Astrocyte (in vitro differentiated cells and primary cell): ENCODE measurements around a stretch of chr14.

- PRO-cap, result no peak
- RRBS, 2 experiments, result no CpG with 5 or more reads among the region's 4 CpGs
Observed at GRCh38 chr14:71918786-71919314, 13.4 kb upstream of the RGS6 start.

DNA sequence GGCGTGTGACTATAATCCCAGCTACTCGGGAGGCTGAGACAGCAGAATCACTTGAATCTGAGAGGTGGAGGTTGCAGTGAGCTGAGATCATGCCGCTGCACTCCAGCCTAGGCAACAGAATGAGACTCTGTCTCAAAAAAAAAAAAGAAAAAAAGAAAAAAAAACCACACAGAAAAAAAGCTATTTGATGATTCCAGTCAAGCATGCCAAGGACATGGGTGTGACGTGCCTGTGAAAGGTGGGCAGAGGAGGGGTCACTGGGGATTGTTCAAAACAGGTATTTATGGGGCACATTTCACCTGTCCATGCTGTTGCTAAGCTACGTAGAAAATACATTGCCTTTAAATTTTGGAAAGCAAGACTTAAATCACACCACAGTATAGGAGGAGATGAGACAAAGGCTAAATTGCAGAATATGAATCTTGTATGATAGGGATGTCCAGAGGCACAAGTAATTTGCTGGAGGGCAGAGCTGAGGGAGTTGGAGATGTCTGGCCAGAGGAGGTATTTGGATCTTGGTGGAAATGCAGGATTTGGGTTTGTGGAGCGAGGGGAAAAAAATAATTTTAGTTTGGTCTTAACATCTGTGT lies 416.1 kb downstream of the DPF3 start:
- PRO-cap, result no peak
- RRBS, 2 experiments, result no CpG with 5 or more reads among the region's 6 CpGs

GRCh38 chr14:73083607-73083908 lies 25.2 kb downstream of the RBM25 start:
- PRO-cap, result no peak

DNA sequence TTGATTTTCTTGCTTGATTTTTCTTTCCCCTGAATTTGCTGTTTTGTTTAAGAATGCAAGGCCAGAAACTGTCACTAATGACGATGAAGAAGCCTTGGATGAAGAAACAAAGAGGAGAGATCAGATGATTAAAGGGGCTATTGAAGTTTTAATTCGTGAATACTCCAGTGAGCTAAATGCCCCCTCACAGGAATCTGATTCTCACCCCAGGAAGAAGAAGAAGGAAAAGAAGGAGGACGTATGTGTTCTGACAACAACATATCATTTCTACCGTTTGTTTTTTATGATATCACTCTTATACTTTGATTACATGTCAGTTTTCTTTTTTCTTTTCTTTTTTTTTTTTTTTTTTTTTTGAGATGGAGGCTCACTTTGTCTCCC lies 38.5 kb downstream of the RBM25 start:
- PRO-cap, result no peak
- RRBS, 2 experiments, result no CpG with 5 or more reads among the region's 4 CpGs

DNA sequence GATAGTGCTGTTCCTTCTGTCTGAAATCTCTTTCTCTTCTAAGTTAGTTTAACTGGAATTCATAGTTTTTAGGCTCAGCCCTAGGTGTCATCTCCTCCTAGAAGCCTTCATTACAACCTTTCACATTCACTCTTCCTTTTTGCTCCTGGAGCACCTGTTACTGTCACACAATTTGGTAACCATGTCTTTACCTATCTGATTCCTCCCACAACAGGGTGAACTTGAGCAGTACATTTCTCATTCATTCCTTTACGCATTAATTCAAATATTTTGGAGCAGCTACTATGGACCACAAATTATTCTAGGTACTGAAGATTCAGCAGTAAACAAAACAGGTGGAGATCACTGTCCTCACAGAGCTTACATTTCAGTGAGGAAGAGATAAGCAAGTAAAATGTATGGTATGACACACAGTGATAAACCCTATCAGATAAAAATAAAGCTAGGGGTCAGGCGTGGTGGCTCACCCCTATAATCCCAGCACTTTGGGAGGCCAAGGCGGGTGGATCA lies 69.3 kb downstream of the PAPLN start:
- PRO-cap, result no peak
- RRBS, 2 experiments, result no CpG with 5 or more reads among the region's 3 CpGs

- PRO-cap, result no peak
- RRBS, 2 experiments, result no CpG with 5 or more reads among the region's 18 CpGs
Observed at GRCh38 chr14:73722496-73723252, 8.5 kb upstream of the PNMA1 start.

GRCh38 chr14:73739173-73739994 lies 20.7 kb downstream of the MIDEAS start:
- PRO-cap, result no peak
- RRBS, 2 experiments, result no CpG with 5 or more reads among the region's 24 CpGs

DNA sequence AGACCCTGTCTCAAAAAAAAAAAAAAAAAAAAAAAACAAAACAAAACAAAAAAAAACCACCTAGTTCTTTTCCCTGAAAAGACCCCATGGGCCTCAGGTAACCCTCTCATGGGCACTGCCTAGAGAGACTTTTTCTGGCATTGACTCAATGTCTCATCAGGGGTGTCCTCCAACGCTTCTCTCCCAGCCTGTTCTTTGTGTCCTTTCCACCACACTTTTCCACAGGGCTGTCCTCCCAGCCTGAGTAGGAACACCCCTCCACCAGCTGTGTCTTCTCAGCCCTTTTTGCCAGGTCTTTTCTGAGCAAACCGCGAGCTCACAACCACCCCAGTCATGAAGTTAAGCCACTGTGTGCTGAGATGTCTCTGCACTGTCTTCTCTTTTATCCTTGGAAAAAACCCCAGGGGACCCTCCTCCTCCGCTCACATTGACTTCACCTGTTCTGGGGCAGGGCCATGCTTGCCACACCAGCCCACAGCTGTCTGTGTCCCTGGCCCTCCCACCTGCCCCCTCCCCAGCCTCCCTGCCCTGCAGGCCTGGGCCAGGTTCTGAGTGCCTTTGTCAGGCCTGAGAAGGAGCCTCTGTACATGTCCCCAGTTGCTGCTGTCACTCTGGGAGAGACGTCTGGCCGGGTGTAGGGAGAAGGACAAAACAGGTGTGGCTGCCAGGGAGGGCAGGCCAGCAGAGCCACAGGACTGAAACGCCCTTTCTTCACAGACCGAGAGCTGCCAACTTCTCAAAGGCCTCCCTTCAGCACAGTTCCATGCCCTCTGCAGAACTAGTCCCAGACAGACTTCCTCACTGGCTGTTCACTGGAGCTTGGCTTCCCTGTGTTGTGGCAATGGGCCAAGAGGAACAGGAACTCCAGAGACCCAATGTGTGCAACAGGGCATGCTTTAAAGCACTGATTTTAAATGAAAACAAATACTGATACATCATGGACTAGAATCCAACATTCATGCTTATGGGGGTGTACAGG lies 4.5 kb upstream of the MIDEAS start:
- PRO-cap, result no peak
- RRBS, 2 experiments, result no CpG with 5 or more reads among the region's 8 CpGs

GRCh38 chr14:73787602-73788456 lies 27.7 kb upstream of the MIDEAS start:
- PRO-cap, result bidirectional peak, plus-strand start at chr14:73787940, minus-strand start at chr14:73787903
- RRBS, 2 experiments, result no CpG with 5 or more reads among the region's 15 CpGs

DNA sequence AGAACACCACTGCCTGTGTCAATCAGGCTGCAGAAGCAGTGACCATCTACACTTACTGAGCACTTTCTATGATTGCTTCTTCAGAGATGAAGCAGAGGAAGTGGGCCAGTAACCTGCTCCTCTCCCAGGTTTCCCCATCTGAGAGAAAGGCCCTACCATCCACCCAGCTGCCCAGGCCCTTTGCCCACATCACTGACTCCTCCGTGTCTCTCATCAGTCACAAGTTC lies 7.0 kb downstream of the FAM161B start:
- PRO-cap, result no peak
- RRBS, 2 experiments, result no CpG with 5 or more reads among the region's 1 CpG

DNA sequence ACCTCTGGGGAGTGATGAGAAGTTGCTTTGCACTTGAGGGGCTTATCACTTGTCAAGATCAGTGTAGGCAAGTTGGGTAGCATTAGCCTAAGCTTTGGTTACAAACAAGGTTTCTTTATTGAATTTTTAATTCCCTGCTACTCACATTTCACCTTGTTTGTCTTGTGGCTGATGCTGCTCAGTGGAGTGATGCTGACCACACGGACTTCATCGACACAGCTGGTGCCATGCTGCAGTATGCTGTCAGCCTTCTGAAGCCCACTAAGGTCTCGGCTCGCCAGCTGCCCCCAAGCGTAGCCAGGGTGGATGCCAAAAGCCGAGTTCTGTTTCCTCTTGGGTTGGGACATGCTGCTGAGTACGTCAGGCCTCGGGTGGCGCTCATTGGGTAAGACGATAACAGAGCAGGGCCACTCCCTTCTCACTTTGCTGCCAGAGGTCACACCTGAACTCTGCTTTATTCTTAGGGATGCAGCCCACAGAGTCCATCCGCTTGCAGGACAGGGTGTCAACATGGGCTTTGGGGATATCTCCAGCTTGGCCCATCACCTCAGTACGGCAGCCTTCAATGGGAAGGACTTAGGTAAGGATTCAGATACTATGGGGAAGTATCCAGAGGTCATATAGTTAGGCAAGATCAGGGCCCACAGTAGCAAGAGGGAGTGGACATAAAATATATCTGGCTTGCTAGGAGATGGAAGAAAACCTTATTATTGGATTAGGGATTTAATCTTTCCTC lies 11.1 kb downstream of the COQ6 start:
- PRO-cap, result no peak
- RRBS, 2 experiments, result no CpG with 5 or more reads among the region's 12 CpGs

- PRO-cap, result no peak
- RRBS, 2 experiments, result no CpG with 5 or more reads among the region's 10 CpGs
Observed at GRCh38 chr14:73976047-73976678, 26.1 kb downstream of the COQ6 start.

- PRO-cap, result no peak
- RRBS, 2 experiments, result no CpG with 5 or more reads among the region's 1 CpG
Observed at GRCh38 chr14:74127767-74128304, 43.1 kb downstream of the LIN52 start.

GRCh38 chr14:74283448-74283734 lies 19.3 kb downstream of the ABCD4 start:
- PRO-cap, result no peak
- RRBS, 2 experiments, result no CpG with 5 or more reads among the region's 5 CpGs

DNA sequence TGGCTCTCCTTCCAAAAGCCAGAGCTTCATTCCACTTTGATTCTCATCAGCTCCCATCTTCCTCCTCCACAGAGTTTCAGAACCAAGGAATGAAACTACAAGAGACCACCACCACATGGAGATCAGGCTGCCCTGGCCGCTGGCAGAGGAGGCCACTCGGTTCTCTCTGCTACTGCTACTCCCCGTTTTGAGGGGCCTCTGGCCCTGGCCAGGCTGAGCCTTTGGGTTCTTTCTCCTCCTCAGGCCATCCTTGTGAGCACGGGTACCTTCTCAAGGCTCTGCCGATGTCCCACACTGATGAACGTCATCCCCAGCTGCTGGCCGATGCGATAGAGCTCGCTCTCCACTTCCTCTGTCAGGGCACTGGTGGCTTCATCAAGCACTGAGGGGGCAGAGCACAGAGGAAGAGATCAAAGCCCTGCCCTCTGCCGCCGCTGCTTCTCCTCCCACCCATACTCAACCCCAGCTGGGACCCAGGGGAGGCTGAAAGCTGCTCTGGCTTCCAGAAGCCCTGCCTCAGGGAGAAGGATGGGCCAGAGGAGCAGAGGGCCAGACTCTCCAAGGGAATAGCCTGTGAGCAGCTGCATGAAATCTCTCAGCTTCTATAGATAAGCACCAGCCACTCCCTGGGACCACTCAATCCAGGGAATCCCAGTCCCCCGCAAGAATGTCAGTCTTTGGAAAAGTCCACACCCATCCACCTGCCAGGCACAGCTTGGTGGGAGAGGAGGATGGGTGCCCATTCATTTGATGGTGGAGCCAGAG lies 16.1 kb downstream of the ABCD4 start:
- PRO-cap, result no peak
- RRBS, 2 experiments, result no CpG with 5 or more reads among the region's 12 CpGs

GRCh38 chr14:74493905-74494552 lies 464 bp downstream of the ISCA2 start:
- PRO-cap, result no peak
- RRBS, 2 experiments, result 1 to 3% methylated on average over 10 to 13 of the region's 36 CpGs

DNA sequence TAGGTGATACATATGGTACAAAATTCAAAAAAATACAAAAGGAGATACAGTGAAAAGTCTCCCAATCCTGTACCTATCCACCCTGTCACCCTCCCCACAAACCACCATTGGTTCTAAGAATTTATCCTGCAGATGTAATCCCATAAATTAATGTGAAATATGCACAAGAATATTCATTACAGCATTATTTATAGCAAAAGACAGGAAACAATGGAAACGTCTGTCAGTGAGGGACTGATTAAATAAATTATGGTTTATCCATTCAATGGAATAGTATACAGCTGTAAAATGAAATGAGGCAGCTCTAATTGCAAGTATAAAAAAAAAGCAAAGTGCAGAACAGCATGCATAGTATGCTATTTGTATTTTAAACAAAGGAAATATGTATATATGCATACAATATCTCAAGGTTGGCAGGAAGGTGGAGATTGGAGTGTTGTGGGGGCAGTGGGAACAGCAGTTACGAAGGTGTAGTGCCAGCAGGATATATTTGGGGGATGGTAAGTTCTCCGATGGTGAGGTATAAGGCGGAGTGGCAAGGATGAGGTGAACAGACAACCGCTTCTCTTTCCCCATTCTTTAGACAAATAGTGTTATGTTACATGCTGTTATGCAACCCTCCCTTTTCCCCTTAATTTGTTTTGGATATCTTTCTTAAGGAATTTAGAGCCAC lies 4.8 kb downstream of the ISCA2 start:
- PRO-cap, result no peak
- RRBS, 2 experiments, result no CpG with 5 or more reads among the region's 5 CpGs

DNA sequence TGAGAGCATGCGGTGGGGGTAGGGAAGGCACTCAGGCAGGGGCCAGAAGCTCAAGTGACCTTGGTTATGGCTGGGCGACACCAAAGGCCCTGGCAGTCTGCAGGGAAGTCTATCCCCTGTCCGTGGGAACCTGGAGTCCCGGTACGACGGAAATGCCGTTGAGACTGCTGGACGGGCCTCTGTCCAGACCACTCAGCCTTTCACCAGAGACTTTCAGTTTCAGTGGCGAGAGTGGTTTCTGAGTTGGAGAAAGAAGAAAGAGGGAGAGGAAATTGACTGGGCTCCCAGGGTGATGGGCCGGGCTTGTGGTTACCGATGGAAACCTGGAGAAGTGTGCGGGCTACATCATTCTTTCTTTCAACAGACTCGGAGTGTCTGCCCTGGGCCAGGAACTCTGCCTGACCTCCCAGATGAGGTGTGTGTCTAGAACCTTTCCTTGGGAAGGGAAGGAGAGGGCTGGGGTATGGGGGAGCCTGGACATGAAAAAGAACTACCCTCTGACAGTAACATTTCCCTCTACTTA lies 21.0 kb downstream of the ISCA2 start:
- PRO-cap, result no peak
- RRBS, 2 experiments, result no CpG with 5 or more reads among the region's 13 CpGs

DNA sequence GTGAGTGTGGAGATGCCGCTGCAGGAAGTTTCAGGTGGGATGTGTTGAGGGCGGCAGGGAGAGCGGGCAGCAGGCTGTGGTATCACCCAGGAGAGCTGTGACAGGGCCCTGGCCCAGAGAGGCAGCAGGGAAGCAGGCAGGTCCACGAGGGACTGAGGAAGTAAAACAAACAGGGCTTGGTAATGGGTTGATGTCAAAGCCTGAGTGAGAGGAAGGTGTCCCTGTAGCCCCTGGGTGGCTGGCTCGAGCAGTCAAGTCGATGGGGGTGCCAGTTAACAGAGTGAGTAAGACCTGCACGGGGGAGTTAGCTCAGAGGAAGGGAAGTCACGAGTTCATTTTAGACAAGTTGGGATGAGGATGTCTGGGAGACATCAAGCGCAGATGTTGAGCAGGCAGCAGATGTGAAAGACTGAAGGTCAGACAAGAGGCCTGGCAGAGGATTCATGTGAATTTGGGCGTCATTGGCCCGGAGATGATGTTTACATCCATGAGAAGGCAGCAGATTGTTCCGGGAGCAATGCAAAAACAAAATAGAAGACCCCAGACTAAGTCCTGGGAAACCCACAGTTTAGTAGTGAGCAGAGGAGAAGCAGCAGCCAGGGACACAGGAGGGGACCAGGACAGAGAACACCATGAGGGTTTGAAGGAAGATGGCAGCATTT lies 15.4 kb downstream of the LTBP2 start:
- PRO-cap, result no peak
- RRBS, 2 experiments, result 88% methylated on average over 1 of the region's 12 CpGs; no CpG with 5 or more reads in 1 of the 2 experiments

DNA sequence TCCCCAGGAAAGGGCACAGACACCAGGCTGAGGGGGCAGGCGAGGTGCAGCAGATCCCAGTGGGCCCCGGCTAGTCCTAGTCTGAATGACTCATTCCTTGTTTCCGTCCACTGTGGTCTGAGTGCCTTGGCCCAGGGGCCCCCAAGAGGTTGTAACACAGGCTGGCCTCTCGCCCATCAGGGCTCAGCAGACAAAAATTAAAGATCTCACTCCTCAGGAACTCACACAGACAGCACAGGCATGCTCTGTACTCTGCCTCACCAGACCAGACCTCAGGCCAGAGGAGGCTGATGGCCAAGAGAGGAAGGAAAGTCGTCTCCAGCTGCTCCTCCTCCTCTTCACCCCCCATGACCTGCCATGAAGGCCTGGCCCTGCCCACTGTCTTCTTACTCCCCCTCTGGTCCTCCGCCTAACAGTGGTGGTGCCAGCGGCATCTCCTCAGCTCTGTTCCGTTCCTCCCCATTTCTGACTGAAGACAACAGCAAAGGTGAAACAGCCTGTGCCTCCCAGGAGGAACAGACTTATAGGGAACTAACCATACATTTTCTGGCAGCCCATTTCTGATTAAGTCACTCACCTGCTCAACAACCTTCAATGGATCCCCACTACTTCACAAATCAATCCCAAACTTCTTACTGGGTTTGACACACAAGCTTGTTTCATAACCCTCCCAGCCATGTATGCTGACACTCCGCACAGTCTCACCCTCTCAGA lies 7.8 kb upstream of the LTBP2 start:
- PRO-cap, result no peak
- RRBS, 2 experiments, result no CpG with 5 or more reads among the region's 9 CpGs